Measurements from ENCODE around the gene CRY1.

DNA sequence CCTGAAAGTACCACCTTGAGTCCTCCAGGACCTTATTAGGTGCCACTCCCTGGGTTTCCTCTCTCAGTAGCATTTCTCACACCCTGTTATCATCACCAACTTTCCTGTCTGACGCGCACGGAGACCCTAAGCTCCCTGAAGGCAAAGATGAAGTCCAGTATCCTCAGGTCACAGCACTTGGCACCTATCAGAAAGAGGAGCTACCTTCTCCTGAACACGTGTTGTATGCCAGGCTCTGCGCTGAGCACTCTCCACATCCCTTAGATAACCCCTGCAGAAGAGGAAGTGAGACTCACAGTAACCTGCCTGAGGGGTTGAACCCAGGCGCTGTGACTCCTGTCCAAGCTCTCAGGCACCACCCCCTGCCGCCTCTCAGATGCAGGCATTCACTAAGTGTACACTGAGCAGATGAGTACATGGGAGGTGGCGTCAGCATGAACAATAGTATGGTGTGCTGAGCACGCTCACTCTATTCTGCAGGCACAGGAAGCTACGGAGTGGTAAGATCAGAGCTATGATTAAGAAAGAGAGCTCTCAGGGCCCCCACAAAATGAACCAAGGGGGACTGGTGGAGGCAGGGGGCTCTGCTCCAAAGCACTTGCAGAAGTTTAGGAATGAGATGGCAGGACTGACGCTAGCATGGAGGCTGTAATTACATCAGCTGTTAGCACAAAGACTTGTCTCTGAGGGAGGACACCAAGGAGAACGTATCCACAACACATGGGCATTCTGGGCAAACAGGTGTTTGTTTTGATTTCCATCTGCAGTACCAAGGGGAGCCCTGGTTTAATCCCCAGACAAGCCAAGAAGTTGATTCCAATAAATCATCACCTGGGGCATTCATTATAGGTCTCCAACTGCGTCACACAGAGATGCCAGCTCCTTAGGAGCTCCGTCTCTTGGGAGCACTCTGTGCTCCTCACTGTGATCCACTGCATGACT, 20.8 kb upstream of the RIC8B start:
- PRO-cap: no peak
- RAMPAGE, long total RNA, 4 experiments: no peak in any of the 4 experiments

DNA sequence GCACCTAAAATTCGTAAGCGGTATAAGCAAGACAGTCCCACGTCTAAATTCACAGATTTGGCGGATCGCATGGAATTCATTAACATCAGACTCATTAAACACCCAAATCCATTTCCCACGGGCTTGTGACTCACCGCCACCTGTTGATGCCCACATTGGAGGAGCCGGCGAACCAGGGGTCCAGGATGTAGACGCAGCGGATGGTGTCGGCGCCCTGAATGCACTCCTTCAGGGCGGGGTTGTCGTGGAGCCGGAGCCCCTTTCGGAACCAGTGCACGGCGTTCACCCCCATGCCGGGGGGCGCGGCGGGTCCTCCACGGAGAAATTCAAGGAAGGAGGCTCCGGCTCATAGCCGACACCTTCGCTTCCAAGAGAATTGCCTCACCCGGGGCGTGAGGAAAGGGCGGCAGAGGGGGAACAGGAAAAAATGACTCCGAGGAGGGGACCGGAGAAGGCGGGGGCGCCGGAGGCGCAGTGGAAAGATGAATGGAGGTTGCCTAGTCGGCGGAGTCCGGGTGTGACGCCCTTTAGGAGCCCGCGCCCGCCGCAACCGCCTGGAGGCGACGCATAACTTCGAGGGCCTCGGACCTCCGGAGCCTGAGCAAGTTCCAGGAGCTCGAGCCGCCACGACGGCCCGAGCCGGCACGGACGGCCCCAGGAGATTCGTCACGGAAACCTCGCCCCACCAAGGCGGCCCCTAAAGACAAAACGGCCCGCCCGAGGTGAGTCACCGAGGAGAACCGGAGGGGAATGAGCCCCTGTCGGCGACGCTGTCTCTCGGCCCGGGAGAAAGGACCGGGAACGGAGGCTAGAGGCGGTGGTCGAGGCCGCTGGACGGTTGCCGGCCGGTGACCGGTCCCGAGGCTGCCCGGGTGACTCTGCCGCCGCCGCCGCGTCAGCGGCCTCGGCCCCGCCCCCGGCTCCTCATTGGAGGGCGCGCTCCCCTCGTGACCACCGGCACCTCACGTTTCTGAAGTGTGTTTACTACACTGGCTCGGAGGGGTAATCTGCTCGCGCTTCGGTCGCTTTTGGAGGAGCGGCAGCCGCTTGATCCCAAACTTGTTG, at the start of gene CRY1:
Gene CRY1 (minus strand): TSS at position 880 of the 1,065 bp plus-strand sequence.
- PRO-cap: bidirectional peak, plus-strand start at position 733 of the sequence, minus-strand start at position 621 of the sequence; bidirectional peak, plus-strand start at position 989 of the sequence, minus-strand start at position 897 of the sequence
- RAMPAGE, long total RNA, 4 experiments: start-site peak on the minus strand in 4 of 4 experiments, centred at positions 854 to 885 of the sequence, 10 to 67 reads per replicate

GRCh38 chr12:107369722-107370235, 51.5 kb downstream of the ABTB3 start:
- PRO-cap: no peak
- RAMPAGE, long total RNA, 4 experiments: no peak in any of the 4 experiments

DNA sequence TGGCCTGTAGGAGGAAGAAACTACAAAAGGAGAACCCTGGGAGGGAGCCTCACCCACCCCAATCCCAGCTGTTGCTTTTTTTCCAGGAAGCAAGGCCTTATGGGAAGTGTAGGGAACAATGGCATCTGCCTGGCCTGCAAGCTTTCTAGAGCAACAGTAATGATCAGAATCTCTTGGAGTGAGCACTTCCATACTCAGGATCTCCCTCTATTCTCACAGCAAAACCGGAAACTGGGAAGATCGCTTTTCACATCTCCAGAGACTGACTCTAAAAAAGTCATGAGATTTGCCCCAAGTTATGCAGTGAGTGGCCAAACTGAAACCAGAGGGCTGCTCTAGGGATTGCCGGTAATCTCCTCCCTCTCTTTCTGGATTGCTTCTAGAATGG, 125.3 kb upstream of the PWP1 start:
- PRO-cap: no peak
- RAMPAGE, long total RNA, 4 experiments: no peak in any of the 4 experiments

- PRO-cap: no peak
- RAMPAGE, long total RNA, 4 experiments: no peak in any of the 4 experiments
These were observed 1.1 kb upstream of the PWP1 start for GRCh38 chr12:107684553-107684759.

DNA sequence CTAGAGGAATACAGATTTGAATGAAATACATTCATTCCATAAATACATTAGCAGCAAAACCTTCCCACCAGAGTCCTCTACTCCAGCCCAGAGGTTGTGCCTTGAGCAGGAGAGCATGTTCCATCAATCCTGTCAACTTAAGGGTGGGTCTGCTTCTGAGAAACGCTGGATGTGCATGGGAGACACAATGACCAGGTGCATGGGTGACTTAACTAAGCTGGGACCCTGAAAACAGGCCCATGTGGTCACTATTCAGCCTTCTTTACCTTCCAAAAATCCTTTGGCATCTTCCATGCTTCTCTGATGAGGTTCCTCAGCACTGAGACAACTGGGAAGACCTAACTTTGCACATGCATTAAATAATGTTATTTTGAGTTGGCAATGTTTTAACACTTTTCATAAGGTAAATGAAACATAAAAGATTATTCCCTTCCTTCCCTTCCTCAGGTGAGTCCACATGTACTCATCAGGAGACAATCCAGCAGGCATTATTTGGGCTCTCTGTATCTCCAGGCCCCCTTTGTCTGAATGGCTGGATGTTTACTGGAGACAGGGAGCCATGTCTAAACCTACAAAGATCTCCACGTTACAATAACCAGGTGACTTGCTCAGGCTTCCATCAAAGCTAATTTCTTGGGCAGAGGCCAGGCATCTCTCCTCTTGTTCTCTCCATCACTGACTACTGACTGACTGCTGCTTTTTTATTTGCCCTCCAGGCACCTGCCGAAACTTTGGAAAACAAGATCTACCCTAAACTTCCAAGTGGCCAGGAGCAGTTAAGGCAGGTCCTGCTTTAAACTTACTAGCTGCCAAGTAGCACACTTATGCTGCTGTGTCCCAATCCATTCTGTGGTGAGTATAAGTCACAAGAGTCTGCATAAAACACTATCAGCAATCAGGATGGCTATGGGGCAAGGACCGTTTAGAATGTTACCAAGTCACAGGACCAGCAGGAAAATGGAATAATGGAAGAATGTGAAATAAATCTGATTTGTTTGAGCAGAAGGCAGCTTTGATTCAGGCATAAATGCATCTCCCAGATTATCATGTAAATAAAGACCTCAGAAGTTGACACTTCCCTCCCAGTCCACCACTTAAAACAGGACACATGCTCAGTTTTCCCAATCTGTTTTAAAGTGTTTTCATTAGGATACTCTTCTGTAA, 27.7 kb downstream of the PRDM4 start:
- PRO-cap: no peak
- RAMPAGE, long total RNA, 4 experiments: start-site peak on the minus strand in 1 of 4 experiments, centred at positions 577 to 828 of the sequence, 21 to 26 reads per replicate

- PRO-cap: no peak
- RAMPAGE, long total RNA, 4 experiments: start-site peak on the minus strand in 1 of 4 experiments, at chr12:107749974-107750139 at its widest, 11 reads per replicate
These were observed 10.9 kb downstream of the PRDM4 start for GRCh38 chr12:107749855-107750637.

- PRO-cap: no peak
- RAMPAGE, long total RNA, 4 experiments: no peak in any of the 4 experiments
These were observed 87.3 kb upstream of the WSCD2 start for GRCh38 chr12:108041784-108042131.

GRCh38 chr12:108455784-108456092, 59.3 kb upstream of the FICD start:
- PRO-cap: no peak
- RAMPAGE, long total RNA, 4 experiments: no peak in any of the 4 experiments

- PRO-cap: no peak
- RAMPAGE, long total RNA, 4 experiments: no peak in any of the 4 experiments
These were observed 275 bp downstream of the ISCU start for GRCh38 chr12:108562783-108562958.

GRCh38 chr12:108641019-108641937, 7.6 kb upstream of the SELPLG start:
- PRO-cap: no peak
- RAMPAGE, long total RNA, 4 experiments: no peak in any of the 4 experiments

GRCh38 chr12:108642524-108643368, 9.1 kb upstream of the SELPLG start:
- PRO-cap: no peak
- RAMPAGE, long total RNA, 4 experiments: no peak in any of the 4 experiments

DNA sequence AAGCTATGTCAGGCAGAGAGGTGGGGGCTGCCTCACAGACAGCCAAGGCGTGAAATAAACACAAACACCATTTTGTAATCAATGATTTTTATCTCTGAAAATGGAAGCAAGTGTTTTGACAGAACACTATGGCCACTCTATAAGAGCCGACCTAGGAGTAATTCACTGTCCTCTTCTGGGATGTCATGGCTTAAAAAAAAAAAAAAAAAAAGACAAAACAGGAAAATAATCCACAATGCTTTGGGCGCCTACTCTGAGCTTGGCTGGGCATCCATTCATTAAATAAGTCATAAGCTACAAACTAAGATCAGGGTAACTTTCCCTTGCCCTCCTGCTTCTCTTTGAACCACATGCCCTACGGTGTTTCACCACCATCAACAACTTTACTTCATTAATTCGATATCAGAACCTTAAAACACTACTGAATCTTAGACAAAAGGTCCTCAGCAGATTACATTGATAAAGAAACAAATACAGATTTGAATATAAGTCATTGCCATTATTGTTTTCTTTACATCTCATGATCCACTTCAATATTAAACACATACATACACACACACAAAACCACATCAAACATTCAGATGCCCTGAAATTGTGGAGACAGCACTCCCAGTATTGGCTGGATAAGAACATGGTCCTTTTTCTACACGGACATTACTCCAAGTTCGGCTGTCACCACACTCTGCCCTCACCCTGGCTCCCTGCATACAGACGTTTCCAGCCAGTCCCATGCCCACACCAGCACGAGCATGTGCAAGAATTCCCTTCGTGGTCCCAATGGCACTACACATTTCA, 11.5 kb upstream of the SELPLG start:
- PRO-cap: no peak
- RAMPAGE, long total RNA, 4 experiments: start-site peak on the minus strand in 1 of 4 experiments, centred at position 489 of the sequence, 12 reads per replicate

- PRO-cap: no peak
- RAMPAGE, long total RNA, 4 experiments: start-site peak on the minus strand in 1 of 4 experiments, at chr12:108646041-108646318 at its widest, 12 reads per replicate
These were observed 12.2 kb upstream of the SELPLG start for GRCh38 chr12:108645834-108646276.

- PRO-cap: no peak
- RAMPAGE, long total RNA, 4 experiments: start-site peak on the minus strand in 1 of 4 experiments, at chr12:108721440-108721592 at its widest, 8 reads per replicate
These were observed 10.1 kb downstream of the CORO1C start for GRCh38 chr12:108721223-108721586.

DNA sequence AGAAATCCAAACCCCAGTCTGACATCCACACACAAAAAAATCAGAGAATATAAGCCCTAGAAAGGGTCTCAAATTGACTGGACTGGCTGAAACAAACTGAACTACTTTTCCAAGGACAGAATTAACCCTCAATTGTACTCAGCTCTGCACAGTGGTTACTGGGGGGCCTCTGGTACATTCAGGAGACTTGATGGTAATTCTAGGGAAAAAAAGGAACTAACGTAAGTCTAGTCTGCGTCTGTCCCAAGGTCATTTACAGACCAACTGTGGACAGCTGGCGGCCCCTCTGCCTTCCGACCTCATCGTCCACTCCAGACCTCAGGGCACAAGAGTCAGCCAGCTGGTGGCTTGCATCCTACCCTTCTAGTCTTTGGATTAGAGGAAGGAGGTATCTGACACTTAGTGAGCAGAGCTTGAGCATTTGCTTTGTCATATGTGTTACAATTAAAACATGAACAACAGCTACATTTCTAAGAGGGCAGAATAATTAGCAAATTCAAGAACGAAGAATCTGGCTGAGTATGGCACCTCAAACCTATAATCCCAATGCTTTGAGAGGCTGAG, 36.7 kb downstream of the SSH1 start:
- PRO-cap: no peak
- RAMPAGE, long total RNA, 4 experiments: no peak in any of the 4 experiments

DNA sequence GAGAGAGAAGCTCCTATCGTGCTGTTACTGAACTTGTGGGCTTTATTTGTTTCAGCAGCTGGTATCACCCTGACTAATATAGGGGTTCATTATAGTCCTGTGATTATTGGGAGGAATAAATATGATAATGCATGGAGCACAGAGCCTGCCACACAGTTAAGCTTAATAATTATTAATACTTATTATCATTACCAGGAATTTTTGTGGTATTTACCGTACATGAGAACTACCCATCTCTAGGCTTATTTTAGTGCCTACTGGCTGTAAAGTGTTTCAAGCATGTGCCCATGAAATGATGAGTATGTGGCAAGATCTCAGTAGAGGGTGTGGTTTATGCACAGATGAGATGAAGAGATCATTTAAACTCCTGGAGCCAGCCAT, 60.1 kb downstream of the DAO start:
- PRO-cap: no peak
- RAMPAGE, long total RNA, 4 experiments: no peak in any of the 4 experiments

GRCh38 chr12:109143763-109143962, 27.3 kb downstream of the ACACB start:
- PRO-cap: no peak
- RAMPAGE, long total RNA, 4 experiments: no peak in any of the 4 experiments

DNA sequence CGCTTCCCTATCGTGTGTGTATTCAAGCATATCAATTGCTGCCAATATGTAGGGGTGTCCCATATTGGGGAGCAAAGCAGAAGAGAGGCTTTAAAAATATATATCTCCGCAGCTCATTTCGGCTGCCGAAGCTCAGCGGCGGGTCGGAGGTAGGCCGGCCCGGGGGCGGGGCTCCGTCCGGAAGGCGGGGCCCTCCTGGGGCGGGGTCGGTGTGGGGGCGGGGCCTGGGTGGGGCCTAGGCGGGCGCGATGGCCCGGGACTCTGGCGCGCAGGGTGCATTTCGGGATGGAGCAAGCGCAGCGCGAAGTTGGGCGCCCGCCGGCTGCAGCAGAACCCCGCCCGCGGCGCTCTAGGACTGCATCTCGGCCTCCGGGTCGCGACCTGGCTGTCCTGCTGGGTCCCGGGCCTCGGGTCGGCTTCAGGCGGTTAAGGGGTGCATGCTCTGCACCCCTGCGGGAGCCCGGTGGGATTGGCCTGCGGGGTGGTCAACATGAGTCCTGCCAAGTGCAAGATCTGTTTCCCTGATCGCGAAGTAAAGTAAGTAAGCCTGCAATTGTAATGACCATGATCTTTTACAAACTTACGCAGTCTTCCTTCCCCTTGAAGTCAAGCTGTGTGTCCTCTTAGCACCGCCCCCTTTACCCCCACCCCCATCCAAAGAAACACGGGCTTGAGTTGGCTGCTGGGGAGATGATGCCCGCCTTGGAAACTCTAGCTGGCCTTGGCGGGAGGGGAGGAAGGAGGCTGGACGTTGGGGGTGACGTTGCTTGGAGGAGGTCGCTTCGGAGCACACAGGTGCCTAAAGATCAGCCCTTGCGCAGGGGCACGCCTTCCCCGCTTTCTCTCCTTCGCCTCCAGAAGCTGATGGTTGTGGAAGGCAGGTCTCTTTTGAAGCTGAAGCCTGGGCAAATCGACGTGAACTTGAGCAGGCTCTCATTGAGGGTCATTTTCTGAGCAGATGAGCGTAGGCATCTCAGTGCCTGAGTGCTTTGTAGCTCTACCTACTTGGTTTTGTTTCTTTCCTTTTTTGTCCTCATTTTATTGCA, 38.3 kb downstream of the ACACB start:
- PRO-cap: bidirectional peak, plus-strand start at position 279 of the sequence, minus-strand start at position 156 of the sequence; bidirectional peak, plus-strand start at position 828 of the sequence, minus-strand start at position 713 of the sequence
- RAMPAGE, long total RNA, 4 experiments: start-site peak on the plus strand in 3 of 4 experiments, centred at positions 251 to 372 of the sequence, 50 to 113 reads per replicate

DNA sequence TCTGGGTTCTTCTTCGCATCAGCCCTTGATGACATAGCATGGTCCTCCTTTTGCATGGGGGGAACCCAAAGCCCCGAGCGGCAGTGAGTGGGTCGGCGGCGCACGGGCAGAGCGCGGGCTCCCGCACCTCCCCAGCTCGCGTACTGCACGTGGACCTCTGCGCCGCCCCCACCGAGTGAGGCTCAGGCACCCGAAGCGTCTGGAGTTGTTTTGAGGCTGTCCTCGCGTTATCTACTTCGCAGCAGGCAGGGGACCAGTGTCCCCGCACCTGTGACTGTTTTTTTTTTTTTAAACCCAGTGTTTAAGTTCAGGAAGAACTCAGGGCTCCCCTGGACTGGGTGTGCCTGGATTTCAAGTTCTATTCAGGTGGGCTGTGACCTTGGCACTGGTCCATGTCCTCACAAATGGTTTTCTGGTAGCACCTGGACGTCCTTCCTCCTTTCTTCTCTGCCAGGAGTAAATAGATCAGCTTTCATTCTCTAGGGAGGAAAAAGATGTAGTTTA, 1.3 kb upstream of the FOXN4 start:
- PRO-cap: no peak
- RAMPAGE, long total RNA, 4 experiments: no peak in any of the 4 experiments

Data from Peyer's patch (tissue), 4 donors.